ENCODE results near the gene PEAK3.

DNA sequence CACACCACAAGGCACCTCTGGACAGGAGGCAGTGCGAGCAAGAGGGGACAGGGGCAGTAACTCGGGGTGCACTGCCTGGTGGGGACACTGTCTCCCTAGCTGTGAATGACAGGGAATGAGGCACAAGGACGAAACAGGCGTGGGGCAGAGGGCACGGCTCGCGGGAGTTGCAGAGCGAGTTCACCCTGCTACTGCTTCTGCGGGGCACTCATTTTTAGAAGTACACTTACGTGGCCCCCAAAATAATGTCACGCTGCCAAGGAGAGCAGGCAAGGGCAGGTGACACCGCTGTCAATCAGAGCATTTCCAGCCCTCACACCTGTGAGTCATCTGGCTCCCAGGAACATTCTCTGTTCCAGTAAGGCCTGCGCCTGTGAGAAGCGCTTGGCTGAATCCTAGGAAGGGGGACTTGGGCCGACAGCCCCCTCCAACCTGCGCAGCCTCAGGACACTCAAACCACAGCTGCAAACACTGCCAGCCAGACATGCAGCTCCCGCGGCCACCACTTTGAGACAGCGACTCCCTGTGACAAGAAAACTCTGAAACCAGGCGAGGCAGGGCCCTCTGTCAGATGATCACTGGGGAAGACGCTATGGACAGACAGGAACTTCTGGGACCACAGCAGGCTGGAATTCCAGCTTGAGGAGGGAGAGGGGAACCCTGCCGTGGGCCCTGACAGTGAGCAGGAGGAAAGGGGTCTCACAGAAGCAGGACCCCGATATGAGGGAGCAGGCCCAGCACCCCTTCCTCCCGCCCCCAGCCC lies 12.7 kb downstream of the DOT1L start:
- RAMPAGE, long total RNA: no peak
- RRBS: no CpG with 5 or more reads among the region's 24 CpGs

- RAMPAGE, long total RNA: no peak
- RRBS: no CpG with 5 or more reads among the region's 26 CpGs
These were observed 25.8 kb downstream of the DOT1L start for GRCh38 chr19:2189423-2190048.

DNA sequence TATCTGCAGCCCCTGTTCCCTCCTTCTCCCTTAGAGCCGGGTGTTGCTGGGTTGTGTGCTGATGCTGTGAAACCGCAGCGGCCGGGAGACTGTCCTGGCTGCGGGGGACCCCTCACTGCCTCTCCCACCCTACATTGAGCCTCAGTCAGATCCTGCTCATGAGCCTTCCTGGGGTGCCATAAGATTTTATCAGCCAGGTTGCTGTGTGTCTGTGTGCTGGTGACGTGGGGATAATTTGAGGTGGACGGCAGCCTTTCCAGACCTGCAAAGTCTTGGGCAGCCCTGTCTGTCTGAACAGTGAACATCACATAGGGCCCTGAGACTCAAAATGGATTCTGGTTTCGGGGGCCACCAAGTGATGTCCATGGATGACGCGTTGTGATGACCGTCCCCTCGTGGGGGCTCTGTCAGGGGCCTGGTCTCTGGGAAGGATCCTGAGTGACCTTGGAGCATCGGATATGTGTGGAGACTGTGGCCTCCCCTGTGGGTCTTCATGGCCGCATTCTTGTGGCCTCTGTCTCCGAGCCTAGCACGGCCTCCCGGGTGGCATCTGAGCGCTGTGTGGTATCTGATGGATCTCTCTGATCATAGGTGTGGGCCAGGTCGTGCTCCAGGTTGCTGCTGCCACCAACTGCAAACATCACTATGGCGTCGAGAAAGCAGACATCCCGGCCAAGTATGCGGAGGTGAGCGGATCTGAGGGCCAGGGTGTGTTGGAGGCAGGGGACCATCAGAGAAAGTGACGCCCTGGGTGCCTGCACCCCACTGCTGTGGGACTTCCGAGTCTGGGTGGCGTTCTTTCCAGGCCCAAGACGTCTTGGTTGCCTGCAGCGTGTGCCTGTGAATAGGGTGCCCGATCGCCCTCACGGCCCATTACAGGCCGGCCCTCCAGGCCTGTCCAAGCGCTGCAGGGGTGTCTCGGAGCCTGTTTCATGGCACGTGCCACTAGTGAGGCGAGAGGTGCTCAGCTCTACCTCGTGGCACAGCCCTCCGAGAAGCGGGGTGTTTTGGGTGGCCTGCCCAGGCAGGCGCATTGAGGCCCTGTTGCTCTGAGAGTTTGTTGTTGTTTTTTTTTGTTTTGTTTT lies 29.7 kb downstream of the DOT1L start:
- RAMPAGE, long total RNA: no peak
- RRBS: 91% methylated on average over 1 of the region's 41 CpGs

DNA sequence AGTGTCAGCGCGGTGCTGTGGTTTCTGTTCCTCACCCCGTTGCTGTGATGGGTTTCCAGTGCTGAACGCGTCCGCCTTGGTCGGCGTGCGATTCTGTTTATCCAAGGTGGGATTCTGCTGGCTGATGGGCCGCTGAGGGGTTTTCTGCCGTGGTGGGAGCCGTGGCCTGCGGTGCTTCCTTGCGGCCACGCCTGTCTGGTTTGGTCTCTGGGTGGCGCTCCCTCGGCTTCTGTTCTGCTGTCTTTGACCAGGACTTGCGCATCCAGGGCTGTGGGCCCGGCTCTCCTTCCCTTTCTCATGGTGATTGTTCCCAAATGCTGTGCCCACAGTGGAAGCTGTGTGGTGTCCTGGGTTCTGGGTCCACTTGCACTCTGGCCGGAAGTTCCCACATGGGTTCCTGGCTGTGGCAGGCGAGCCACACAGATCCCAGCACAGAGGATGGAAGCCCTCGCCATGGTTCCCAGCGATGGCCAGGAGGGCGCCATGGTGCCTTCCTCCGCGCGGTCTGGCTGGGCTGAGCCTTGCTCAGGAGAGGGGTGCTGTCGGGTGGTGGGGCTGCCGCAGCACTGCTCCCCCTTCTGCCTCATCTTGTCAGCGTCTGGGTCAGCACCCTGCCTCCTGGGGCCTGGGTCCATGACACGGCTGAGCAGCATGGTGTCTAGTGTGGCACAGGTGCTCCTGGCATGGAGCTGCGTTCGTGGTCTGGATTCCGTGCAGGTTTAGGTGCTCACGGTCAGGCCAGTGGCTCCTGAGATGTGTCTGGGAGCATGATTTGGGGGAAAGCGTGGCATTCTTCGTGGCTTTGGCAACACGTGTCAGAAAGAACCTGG lies 33.4 kb downstream of the DOT1L start:
- RAMPAGE, long total RNA: no peak
- RRBS: no CpG with 5 or more reads among the region's 38 CpGs

DNA sequence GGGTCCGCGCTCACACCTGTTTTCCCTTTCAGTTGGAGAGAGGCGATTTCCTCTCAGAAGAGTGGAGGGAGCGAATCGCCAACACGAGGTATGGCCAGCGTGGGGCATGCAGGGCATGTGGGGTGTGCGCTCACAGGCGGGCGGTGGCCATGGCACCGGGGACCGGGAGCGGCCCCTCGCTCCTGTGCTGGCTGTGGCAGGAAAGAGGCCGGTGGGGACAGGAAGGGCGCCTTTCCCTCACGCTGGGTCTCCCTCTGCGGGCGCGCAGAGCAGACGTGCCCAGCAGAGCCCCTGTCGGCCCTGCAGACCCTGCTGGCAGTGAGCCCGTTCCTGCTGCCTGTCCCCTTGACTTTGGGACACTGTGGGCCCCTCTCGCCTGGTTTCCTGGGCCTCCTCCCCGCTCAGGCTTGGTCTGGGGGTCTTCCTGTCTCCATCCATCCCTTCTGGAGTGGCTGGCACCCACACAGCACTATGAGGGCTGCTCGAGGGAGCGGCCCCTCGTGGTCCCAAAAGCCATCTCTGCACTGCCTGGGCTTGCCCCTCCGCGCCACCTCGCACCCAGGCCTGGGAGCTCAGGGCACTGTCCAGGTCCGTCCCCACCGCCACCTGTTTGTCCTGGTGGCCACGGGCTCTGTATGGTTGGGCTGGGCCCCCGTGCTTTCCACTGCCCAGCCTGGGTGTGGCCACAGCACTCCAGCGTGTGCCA lies 36.1 kb downstream of the PLEKHJ1 start:
- RAMPAGE, long total RNA: no peak
- RRBS: 95% methylated on average over 4 of the region's 36 CpGs

DNA sequence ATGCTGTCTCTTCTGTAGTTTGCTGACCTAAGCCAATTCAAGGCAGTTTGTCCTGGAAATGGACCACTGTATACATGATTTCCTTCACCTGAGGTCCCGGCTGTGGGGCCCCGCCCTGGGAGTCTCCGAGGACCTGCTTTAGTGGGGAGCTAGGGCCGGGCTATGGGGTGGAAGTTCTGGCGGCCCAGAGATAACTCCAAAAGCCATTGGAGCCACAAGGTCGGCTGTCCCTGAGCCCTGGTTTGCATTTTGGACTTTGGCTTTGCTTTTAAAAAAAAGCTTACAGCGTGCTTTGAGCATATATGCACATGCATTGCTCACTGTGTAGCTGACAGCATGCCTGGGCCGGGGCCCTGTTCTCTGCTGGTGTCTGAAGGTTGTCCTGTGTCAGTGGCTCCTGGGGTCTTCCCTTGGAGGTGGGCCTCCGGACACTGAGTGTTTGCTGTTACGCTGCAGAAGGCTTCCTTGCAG lies 23.4 kb downstream of the PLEKHJ1 start:
- RAMPAGE, long total RNA: no peak
- RRBS: 96% methylated on average over 6 of the region's 10 CpGs

- RAMPAGE, long total RNA: no peak
- RRBS: 89% methylated on average over 24 of the region's 111 CpGs
These were observed 8.7 kb downstream of the PLEKHJ1 start for GRCh38 chr19:2227035-2228309.

DNA sequence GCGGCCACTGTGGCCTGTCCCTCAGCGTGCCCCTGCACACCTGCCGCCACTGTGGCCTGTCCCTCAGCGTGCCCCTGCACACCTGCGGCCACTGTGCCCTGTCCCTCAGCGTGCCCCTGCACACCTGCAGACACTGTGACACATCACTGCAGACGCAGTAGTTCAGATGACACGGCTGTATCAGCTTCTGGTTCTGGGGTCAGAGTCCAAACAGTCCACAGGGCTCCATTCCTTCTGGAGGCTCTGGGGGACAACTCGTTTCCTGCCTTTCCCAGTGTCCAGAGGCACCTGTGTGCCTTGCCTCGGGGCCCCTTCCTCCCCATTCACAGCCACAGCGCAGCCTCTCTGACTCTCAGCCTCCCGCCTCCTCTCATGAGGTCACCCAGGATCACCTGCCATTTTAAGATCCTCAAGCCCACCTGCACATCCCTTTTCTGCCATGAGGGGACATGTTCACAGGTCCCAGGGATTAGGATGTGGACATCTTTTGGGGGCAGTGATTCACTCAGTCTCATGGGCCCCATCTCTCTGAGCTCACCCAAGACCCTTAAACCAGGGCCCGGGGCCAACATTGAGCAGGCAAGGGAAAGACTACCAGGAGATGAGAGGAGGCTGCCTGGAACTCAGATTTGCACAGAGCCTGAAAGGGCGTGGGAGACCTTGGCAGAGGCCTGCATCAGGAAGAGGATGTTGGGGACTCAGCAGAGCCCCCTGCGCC lies 5.6 kb downstream of the SF3A2 start:
- RAMPAGE, long total RNA: no peak
- RRBS: no CpG with 5 or more reads among the region's 15 CpGs

- RAMPAGE, long total RNA: no peak
- RRBS: under 1% methylated on average over 5 of the region's 30 CpGs
These were observed at the start of gene PEAK3 for GRCh38 chr19:2281757-2282513. TSS of gene PEAK3 (minus strand) at chr19:2282175.

GRCh38 chr19:2302889-2303505 lies 5.0 kb downstream of the LINGO3 start:
- RAMPAGE, long total RNA: no peak
- RRBS: 66% methylated on average over 8 of the region's 33 CpGs

- RAMPAGE, long total RNA: no peak
- RRBS: 94% methylated on average over 6 of the region's 34 CpGs
These were observed 6.9 kb downstream of the LSM7 start for GRCh38 chr19:2321309-2322040.

- RAMPAGE, long total RNA: no peak
- RRBS: no CpG with 5 or more reads among the region's 12 CpGs
These were observed 10.8 kb downstream of the TIMM13 start for GRCh38 chr19:2416599-2417059.

DNA sequence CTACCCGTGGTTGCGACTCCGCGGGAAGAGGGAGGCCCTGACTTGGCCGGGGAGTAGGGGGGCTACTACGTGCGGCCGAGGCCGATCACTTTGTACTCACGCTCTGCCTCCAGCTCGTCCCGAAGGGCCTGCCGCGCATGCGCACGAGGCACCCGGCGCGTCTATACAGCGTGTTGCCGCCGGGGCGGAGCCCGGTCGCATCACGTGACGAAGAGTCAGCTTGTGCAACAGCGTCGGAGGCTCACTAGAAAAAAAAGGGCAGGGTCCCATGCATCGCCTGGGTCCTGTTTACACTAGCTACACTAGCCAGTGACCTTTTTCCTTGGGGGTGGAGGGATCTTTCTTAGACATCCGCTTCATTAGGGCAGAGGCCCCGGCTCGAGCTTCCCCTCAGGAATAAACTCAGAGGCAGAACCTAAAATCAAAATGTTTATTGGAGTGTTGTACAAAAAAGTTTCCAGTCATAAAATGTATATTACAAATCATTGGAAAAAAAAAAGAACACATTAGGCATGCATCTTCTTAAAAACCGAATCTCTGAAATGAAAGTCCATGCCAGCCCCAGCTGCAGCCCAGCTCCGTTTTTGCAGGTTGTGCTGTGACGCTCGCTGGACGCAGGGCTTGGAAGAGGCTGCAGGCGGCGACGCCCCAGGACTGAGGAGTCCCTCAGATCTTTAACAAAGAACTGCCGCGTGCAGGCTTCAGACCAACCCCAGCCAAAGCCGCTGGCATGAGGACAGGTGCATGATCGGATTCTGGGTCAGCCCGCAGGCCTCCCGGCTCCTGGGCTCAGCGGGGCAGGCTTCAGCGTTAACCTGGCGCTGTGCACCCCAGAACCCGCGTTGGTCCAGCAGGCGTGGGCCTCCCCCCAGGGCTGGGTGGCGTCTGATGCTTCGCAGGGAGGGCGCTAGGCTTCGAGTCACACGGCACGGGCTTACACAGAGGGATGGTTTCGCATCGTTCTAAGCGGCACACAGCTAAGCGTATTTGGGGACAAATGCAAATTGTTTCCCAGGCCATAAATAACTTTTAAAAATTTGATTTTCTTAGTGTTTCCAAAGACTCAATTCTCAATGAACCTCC lies 705 bp upstream of the TIMM13 start:
- RAMPAGE, long total RNA: no peak
- RRBS: no CpG with 5 or more reads among the region's 63 CpGs

DNA sequence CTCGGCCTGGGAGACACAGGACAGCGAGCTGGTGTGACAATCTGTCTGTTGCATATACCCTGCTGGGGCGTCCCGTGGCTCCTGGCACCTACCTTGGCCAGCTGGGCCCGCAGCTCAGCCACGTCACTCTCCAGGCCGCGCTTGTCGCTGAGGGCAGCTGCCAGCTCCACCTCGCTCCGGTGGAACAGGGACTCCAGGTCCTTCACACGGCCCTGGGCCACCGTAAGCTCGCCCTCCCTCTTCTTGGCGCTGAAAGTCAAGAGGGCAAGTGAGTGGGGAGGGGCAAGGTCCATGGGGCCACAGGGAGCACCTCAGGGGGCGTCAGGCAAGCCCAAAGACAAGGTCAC lies 10.9 kb upstream of the TIMM13 start:
- RAMPAGE, long total RNA: no peak
- RRBS: no CpG with 5 or more reads among the region's 16 CpGs

DNA sequence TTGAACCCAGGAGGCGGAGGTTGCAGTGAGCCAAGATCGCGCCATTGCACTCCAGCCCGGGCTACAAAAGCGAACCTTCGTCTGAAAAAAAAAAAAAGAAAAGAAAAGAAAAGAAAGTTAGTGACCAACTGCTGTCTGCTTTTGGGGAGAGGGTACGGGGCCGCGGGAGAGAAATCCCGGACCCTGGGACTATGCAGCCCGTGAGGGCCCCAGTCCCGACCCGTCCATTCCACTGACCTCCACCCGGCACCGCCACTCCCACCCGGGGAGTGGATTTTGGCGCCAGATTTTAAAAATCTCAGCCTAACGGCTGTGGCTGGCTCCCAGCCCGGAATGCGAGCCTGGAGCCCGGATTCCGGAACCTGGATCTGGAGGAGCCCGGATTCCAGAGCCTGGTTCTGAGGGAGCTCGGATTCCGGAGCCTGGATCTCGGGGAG lies 6.0 kb upstream of the LMNB2 start:
- RAMPAGE, long total RNA: no peak
- RRBS: 2% methylated on average over 9 of the region's 26 CpGs

- RAMPAGE, long total RNA: no peak
- RRBS: no CpG with 5 or more reads among the region's 11 CpGs
These were observed 6.4 kb upstream of the LMNB2 start for GRCh38 chr19:2463223-2463468.

GRCh38 chr19:2494587-2495203 lies 18.8 kb downstream of the GADD45B start:
- RAMPAGE, long total RNA: no peak
- RRBS: 1% methylated on average over 18 of the region's 65 CpGs

- RAMPAGE, long total RNA: no peak
- RRBS: no CpG with 5 or more reads among the region's 14 CpGs
These were observed 55.2 kb downstream of the GADD45B start for GRCh38 chr19:2531025-2531538.

DNA sequence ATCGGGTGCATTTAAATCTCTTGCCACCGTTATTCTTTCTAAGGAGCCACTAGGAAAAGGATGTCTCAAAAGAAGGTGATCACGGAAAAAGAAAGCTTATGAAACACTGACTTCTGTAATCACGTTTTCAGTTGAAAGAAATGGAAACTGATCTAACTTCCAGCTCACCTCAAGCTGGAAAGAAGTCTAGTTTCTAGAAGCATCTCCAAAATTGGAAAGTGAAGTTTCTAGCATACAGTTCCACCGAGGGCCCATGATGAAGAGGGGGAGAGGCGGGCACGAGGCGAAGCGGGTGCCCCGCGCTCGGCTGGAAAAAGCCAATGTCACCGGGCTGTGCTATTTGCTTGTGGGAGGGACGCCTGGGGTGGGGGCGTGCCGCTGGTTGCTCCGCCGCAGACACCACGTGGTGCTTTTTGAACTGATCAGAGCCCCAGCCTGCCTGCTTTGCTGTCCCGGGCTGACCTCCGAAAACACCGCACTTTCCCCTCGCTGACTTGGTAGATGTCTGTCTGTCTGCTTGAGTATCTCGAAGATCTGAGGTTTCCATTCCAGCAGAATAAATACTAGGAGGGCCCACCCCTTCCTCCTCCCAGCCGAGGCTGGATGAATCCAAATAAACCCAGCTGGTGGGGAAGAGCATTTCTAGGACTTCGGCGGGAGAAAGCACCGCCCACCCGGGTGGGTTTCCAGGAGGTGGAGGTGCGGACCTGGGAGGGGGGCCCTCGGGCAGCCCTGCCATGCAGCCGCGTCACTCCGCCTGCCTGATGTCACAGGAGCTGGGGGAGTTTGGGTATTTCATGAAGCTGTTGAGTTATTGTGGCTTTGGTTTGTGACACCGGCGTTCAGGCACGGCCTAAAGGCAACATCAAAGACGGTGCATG lies 103.5 kb downstream of the GNG7 start:
- RAMPAGE, long total RNA: no peak
- RRBS: 0% methylated on average over 1 of the region's 38 CpGs

GRCh38 chr19:2629062-2630395 lies 73.0 kb downstream of the GNG7 start:
- RAMPAGE, long total RNA: no peak
- RRBS: no CpG with 5 or more reads among the region's 23 CpGs

Measured in kidney epithelial cell (primary cell).